Testis (tissue), 5 donors: ENCODE measurements around the genes HTR6 and CDA.

GRCh38 chr1:19442356-19443243 lies 42.7 kb downstream of the CAPZB start:
- PRO-cap, 3 experiments = no peak in any of the 3 experiments
- RAMPAGE, long total RNA, 2 experiments = no peak in any of the 2 experiments
- RRBS = no CpG with 5 or more reads among the region's 21 CpGs

DNA sequence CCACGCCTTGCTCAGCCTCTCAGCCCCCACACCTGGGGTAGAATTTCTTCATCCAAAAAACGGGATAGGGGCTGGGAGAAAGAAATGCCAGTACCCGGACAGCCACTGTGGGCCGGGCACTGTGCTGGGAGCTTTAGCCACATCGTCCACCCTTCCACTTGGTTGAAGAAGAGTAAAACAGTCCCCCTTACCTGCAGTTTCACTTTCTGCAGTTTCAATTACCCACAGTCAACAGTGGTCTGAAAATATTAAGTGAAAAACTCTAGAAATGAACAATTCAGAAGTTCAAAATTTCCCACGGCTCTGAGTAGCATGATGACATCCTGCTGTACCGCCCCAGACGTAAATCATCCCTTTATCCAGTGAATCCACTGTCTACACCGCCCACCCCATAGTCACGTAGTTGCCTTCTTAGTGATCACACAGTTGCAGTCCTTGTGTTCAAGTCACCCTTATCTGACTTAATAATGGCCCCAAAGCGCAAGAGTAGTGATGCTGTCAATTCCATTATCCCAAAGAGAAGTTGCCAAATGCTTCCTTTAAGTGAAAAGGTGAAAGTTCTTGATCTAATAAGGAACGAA lies 25.8 kb downstream of the CAPZB start:
- PRO-cap, 3 experiments = no peak in any of the 3 experiments
- RAMPAGE, long total RNA, 2 experiments = no peak in any of the 2 experiments
- RRBS = no CpG with 5 or more reads among the region's 12 CpGs

GRCh38 chr1:19484349-19485162 lies 783 bp downstream of the CAPZB start:
- PRO-cap, 3 experiments = peak in 1 of 3 experiments; most common plus-strand start chr1:19484403 (in 1)
- RAMPAGE, long total RNA, 2 experiments = start-site peak on the plus strand in 2 of 2 experiments, at chr1:19484385-19484565 at its widest, 122 to 124 reads per replicate
- RRBS = 3% methylated on average over 4 of the region's 46 CpGs

DNA sequence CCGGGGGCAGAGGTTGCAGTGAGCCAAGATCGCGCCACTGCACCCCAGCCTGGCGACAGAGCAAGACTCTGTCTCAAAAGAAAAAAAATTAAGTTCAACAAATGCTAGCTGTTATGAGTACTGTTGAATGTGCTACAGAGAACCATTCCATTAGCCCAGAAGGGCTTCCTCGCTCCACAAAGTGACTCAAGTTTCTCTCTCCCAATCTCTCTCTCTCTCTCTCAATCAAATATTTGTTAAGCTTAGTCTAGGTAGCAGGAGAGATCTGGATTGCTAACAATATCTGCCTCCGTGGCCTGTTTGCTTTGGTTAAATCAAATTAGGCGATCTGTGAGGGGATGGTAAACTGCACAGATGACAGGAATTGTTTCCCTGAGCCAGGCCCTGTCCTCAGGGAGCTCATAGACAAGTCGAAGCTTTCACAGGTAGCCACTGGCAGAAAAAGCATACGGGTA lies 1.2 kb upstream of the CAPZB start:
- PRO-cap, 3 experiments = no peak in any of the 3 experiments
- RAMPAGE, long total RNA, 2 experiments = no peak in any of the 2 experiments
- RRBS = no CpG with 5 or more reads among the region's 9 CpGs

GRCh38 chr1:19506867-19507323 lies 21.6 kb upstream of the CAPZB start:
- PRO-cap, 3 experiments = no peak in any of the 3 experiments
- RAMPAGE, long total RNA, 2 experiments = no peak in any of the 2 experiments
- RRBS = no CpG with 5 or more reads among the region's 3 CpGs

- PRO-cap, 3 experiments = no peak in any of the 3 experiments
- RAMPAGE, long total RNA, 2 experiments = no peak in any of the 2 experiments
- RRBS = no CpG with 5 or more reads among the region's 8 CpGs
Measured at GRCh38 chr1:19599143-19599766, 2.5 kb downstream of the MICOS10 start.

DNA sequence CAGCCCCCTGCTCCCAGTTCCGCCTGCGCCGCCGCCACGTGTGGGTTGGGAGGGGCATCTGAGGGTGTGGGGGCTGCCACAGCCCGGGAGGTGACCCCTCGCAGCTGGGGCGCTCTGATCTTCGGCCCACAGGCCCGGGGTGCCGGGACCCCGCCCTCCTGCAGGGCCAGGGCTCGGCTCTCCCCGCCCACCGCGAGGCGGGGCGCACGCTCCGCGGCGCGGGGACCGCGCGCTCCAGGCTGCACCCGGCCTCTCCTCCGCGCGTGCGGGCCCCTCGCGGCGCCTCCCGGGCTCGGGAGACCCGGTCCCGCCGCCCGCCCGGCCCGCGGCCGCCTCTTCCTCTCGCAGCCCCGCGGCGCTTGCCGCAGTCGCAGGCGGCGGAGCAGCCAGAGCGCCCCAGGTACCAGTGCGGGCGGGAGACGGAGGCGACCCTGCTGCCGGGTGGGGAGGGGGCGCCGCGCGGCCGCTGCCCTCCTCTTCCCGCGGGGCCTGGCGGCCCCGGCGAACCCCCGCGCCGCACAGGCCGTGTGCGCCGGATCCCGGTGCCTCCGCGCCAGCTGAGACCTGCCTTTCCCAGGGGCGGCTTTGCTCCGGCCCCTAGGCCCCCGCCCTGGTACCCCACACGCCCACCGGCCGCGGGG lies at the start of gene HTR6:
Gene HTR6, plus strand, starts transcription at position 242 of the 641 bp plus-strand sequence.
- PRO-cap, 3 experiments = peak in 1 of 3 experiments; most common plus-strand start position 442 of the sequence (in 1)
- RAMPAGE, long total RNA, 2 experiments = no peak in any of the 2 experiments
- RRBS = 1% methylated on average over 46 of the region's 84 CpGs

DNA sequence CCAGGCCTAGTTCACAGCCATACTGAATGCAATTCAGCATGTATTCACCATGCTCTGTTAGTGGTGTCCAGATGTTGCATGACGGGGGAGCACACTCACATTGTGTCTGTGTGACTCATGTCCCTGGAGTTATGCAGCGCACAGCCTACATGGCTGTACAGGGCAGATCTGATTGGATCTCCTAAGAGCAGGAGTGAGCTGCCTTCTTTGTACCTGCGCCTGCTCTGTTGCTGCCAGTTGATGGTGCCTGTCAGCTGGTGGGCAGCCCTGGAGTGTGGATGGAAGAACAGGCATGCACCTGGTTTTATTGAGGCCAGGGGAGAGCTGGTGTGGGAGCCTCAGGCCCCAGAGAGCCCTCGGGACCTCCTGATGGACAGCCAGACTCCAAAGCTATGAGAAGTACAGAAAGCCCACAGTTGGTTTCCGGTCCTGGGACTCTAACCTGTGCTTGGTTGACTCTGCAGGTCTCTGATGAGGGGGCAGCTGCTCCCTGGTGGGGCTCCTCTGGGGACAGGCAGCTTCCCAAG lies 17.7 kb downstream of the HTR6 start:
- PRO-cap, 3 experiments = no peak in any of the 3 experiments
- RAMPAGE, long total RNA, 2 experiments = no peak in any of the 2 experiments
- RRBS = no CpG with 5 or more reads among the region's 5 CpGs

GRCh38 chr1:19726802-19727127 lies 62.1 kb downstream of the HTR6 start:
- PRO-cap, 3 experiments = no peak in any of the 3 experiments
- RAMPAGE, long total RNA, 2 experiments = no peak in any of the 2 experiments
- RRBS = no CpG with 5 or more reads among the region's 7 CpGs

DNA sequence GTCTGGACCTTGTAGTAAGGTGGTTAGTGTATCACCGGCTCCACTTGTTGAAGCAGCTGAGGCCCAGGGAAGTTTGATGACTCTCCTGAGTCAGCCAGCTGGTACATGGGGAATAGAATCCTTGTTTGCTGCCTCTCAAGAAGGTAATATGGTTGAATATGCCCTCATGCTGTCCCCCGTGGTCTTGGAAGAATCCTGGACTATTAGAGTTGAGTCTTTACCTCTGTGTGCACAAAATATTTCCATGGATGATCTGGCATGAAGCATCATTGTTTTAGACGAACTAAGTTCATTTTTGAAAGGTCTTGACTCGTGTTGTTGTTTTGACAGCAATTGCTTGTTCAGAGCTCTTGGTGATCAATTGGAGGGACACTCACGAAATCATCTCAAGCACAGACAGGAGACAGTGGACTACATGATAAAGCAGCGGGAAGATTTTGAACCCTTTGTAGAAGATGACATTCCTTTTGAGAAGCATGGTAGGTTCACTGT lies 7.9 kb downstream of the OTUD3 start:
- PRO-cap, 3 experiments = no peak in any of the 3 experiments
- RAMPAGE, long total RNA, 2 experiments = no peak in any of the 2 experiments
- RRBS = no CpG with 5 or more reads among the region's 6 CpGs

DNA sequence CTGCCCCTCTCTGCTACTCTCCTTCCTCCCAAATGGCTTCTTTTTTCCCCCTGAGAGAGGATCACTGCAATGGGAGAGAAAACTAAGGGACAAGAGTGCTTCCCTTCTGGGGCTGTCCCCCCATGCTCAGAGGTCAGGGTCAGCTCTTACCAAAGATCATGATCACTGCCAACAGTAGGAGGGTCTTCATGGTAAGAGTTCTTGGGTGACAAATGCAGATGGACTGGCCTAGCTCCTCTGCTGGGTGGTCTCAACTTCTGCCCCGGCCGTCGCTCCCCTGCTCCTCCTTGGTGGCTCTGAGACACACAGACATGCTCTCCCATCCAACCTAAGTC lies 867 bp downstream of the PLA2G2A start:
- PRO-cap, 3 experiments = no peak in any of the 3 experiments
- RAMPAGE, long total RNA, 2 experiments = no peak in any of the 2 experiments
- RRBS = no CpG with 5 or more reads among the region's 3 CpGs

GRCh38 chr1:20124109-20124403 lies 4.7 kb upstream of the PLA2G2D start:
- PRO-cap, 3 experiments = no peak in any of the 3 experiments
- RAMPAGE, long total RNA, 2 experiments = no peak in any of the 2 experiments
- RRBS = no CpG with 5 or more reads among the region's 2 CpGs

GRCh38 chr1:20184533-20184931 lies 1.4 kb upstream of the UBXN10 start:
- PRO-cap, 3 experiments = no peak in any of the 3 experiments
- RAMPAGE, long total RNA, 2 experiments = no peak in any of the 2 experiments
- RRBS = no CpG with 5 or more reads among the region's 7 CpGs

- PRO-cap, 3 experiments = no peak in any of the 3 experiments
- RAMPAGE, long total RNA, 2 experiments = no peak in any of the 2 experiments
- RRBS = no CpG with 5 or more reads among the region's 8 CpGs
Measured at GRCh38 chr1:20250682-20251168, 40.0 kb upstream of the VWA5B1 start.

DNA sequence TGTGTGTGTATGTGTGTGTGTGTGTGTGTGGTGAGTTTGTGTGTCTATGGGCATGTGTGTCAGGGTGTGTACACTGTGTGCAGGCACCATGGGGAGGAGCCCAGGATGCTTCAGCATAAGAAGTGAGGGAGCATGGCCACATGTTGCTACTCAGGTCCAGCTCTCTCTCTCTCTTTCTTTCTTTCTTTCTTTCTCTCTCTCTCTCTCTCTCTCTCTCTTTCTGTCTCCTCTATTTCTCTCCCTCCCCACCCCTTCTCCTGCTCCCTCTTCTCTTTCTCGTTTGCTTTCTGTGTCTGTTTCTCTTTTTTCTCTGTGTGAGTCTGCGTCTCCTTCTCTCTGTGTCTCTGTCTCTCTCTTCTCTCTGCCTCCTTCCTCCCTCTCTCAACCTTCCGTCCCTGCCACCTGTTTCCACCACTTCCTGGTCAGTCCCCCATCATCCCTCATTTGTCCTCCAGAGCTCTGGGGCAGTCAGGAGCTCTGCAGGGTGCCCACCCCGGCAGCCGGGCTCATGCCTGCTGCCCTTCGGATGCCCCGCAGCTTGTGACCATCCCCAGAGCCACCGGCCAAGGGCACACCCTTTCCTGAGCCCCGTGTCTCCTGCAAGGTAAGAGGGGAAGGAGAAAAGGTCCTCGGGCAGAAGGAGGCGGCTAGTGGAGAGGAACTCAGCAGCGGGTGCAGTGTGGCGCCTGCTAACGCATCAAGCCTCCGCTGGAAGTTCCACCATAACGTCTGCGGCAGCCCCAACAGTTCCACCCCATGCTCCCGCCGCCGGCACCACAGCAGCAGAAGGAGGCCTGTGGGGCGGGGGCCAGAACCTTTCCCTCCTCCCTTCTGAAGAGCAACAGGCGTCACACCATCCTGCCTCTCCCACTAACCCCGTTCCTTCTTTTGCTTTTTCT lies 743 bp downstream of the VWA5B1 start:
- PRO-cap, 3 experiments = no peak in any of the 3 experiments
- RAMPAGE, long total RNA, 2 experiments = no peak in any of the 2 experiments
- RRBS = 16% methylated on average over 4 of the region's 23 CpGs

- PRO-cap, 3 experiments = peak in 3 of 3 experiments; most common plus-strand start chr1:20366750 (in 2); most common minus-strand start chr1:20366623 (in 2)
- RAMPAGE, long total RNA, 2 experiments = start-site peak on the minus strand in 2 of 2 experiments, at chr1:20366389-20366667 at its widest, 5 to 47 reads per replicate
- RRBS = 1% methylated on average over 10 of the region's 65 CpGs
Measured at GRCh38 chr1:20366387-20366972, 75.8 kb downstream of the VWA5B1 start.

DNA sequence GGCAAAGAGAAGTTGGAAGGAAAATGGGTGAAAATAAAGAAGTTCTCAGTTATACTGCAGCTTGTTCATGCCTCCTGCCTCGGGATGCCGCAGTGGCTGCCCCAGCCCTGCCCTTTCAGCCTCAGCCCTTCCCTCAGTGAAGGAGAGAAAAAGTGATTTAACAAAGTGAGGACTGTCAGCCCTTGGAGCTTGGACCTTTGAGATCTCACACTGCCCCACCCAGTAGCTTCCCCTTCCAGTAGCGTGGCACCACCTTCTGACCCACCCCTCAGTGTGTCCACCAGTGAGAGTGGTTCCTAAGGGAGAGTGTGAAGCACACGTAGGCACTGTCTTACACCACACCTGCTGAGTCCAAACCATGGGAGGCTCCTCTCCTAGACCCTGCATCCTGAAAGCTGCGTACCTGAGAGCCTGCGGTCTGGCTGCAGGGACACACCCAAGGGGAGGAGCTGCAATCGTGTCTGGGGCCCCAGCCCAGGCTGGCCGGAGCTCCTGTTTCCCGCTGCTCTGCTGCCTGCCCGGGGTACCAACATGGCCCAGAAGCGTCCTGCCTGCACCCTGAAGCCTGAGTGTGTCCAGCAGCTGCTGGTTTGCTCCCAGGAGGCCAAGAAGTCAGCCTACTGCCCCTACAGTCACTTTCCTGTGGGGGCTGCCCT lies at the start of gene CDA:
Gene CDA, plus strand, starts transcription at position 499 of the 656 bp plus-strand sequence.
- PRO-cap, 3 experiments = peak in 1 of 3 experiments; most common plus-strand start position 502 of the sequence (in 1)
- RAMPAGE, long total RNA, 2 experiments = start-site peak on the plus strand in 2 of 2 experiments, centred at positions 504 to 506 of the sequence, 12 to 27 reads per replicate
- RRBS = no CpG with 5 or more reads among the region's 11 CpGs

GRCh38 chr1:20590267-20591100 lies 1.6 kb downstream of the CDA start:
- PRO-cap, 3 experiments = no peak in any of the 3 experiments
- RAMPAGE, long total RNA, 2 experiments = no peak in any of the 2 experiments
- RRBS = no CpG with 5 or more reads among the region's 12 CpGs

DNA sequence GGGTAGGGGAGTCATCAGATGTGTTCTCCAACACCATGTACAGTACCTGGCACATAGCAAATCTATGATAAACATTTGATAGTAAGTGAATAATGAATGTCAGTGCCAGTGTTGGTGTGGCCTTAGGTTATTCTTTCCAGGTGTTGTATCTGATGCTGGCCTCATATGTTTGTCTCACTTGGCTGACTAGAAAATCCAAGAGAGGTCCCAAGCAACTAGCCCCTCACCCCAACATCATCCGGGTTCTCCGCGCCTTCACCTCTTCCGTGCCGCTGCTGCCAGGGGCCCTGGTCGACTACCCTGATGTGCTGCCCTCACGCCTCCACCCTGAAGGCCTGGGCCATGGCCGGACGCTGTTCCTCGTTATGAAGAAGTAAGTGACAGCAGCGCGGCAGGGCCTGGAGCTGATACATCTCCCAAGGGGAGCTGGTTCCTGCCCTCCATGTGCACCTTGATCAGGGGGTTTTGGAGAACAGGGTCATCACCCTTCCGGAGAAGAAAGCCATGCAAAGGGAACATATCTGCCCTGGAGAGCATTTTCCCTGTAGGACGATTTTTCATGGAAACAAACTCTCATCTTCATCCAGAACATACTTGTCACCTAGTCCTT lies 11.1 kb downstream of the PINK1 start:
- PRO-cap, 3 experiments = no peak in any of the 3 experiments
- RAMPAGE, long total RNA, 2 experiments = no peak in any of the 2 experiments
- RRBS = 59% methylated on average over 2 of the region's 14 CpGs

DNA sequence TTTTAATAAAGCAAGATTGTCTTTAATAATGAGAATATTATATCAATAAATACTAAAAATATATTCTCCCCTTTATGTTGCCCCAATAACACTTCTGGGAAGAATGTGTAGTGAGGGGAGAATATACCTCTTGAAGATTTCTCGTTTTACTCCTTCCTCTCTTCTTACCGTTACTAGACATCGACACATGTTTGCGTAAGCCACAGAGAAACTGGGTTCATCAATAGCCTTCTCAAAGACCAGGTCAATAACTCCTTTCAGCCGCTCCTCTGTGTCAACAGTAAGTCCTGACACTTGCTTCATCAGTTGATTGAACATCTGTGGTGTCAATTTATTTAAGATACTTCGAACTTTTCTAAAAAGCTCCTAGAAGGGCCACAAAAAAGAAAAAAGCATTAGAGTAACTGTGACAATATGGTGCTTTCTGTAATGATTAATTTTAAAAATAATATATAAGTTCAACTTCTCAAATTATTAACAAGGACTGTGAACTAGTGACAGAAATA lies 92.1 kb upstream of the HP1BP3 start:
- PRO-cap, 3 experiments = no peak in any of the 3 experiments
- RAMPAGE, long total RNA, 2 experiments = no peak in any of the 2 experiments
- RRBS = no CpG with 5 or more reads among the region's 6 CpGs